Daoy (cell line): Measurements from ENCODE around the genes AKT3 and DESI2.

- RAMPAGE, long total RNA = no peak
Observed at GRCh38 chr1:242784019-242784664, 259.6 kb upstream of the PLD5 start.

DNA sequence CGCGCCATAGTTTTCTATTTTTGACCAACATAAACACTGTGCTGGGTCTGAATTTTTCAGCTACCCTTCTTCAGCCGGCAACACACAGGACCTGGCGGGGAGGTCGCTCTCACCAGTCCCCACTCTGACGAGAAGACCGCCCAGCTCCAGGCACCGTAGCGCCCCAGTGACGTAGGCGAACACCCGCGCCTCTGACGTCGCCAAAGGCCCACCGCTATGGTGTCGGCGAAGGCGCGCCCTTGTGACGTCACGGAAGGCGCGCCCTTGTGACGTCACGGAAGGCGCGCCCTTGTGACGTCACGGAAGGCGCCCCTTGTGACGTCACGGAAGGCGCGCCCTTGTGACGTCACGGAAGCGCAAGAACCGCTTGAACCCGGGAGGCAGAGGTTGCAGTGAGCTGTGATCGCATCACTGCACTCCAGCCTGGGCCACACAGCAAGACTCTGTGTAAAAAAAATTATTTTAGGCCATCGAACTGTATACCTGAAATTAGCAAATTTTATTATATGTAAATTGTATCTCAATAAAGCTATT lies 153.5 kb downstream of the CEP170 start:
- RAMPAGE, long total RNA = no peak

DNA sequence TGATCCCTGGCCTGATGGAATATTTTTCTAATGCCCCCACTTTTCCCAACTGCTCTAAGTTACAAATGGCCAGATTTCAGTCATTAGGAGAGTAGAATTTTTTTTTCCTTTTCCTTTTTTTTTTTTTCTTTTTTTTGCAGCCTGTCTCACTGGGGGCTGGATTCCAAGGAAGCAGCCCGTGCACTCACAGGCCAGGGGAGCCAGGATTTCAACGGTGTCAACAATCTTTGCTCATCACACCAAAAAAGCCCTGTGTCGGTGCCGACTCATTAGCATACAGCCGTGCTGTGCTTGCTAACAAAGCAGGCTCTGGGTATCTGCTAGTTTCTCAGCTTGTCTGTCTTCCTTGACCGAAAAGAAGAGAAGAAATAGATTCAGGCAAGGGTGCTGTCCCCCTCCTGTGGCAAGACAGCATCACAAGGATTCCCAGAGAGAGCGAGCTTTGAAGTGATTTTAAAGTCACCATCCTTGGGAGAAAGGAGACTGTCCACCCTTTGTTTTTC lies 214.6 kb downstream of the SDCCAG8 start:
- RAMPAGE, long total RNA = no peak

DNA sequence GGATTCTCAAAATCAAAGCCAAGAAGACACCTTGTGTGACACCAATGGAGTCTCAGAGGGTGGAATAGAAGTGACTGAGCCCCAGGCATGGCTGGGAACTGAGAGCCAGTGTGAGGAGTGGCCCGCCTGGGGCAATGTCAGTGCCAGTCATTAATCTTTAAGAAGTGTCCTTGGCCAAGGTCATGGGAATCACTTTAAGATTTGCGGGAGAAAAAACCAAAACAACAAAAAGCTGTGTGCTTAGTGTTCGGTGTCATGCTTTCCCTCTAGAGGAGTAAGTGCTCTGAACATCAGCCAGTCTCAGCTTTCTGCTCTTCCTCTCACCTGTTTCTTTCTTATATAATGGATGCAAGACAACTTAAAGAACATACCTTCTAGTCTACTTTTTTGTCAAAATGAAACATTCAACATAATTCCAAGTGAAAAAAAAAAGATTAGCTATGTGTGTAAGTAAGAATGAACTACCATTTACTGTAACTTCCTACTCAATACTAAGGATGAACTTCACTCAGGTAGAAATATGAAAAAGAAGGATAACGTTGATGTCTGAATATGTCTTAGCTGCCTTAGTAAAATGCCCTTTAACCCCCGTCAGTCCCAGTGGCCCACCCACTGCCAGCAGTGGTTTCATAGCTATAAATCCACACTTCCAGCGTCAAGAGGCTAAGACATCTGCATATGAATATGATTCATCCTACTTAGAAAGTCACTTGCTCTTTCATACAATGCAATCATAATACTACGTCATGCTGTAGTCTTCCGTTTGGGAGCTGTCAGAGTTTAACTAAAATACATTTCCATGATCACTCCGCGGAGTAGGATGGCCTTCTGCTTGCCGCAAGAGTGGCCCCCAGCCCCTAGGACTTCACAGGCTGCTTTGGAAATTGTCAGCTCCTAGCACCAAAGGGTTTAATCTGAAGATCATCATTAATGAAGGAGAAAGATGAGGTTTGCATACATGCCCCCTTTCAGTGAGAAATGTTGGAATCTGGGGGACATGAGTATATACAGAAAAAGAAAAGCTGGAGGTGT lies 247.2 kb downstream of the SDCCAG8 start:
- RAMPAGE, long total RNA = no peak

GRCh38 chr1:243731205-243731901 lies 118.7 kb downstream of the AKT3 start:
- RAMPAGE, long total RNA = no peak

GRCh38 chr1:243771295-243771929 lies 78.6 kb downstream of the AKT3 start:
- RAMPAGE, long total RNA = no peak

DNA sequence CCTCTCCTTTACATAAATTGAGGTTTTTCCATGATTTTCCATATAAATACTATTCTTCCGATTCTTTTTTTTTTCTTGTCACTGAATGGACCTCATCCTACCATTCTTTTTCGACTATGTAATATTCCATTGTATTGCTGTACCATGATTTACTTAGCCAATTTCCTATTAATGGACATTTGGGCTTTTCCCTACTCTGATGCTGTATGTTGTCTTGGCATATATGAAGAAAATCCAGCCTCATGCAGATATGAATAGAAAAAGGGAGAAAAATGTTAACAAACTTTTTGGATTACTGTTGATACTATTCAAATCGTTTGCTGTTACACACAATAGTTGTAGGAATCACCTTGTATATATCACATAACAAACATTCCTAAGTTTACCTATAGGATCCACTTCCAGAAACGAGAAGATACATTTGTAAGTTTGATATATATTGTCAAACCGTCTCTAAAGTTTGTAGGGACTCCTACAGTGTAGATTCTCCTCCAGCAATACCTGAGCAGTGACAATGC lies 71.1 kb downstream of the AKT3 start:
- RAMPAGE, long total RNA = no peak

GRCh38 chr1:243843070-243843572 lies 6.9 kb downstream of the AKT3 start:
- RAMPAGE, long total RNA = no peak

GRCh38 chr1:243850154-243850917 lies at the start of gene AKT3:
Gene AKT3 (minus strand): TSS chr1:243850243.
- RAMPAGE, long total RNA = no peak

GRCh38 chr1:244052056-244052465 lies 978 bp downstream of the ZBTB18 start:
- RAMPAGE, long total RNA = no peak

GRCh38 chr1:244067843-244068374 lies 16.8 kb downstream of the ZBTB18 start:
- RAMPAGE, long total RNA = no peak

DNA sequence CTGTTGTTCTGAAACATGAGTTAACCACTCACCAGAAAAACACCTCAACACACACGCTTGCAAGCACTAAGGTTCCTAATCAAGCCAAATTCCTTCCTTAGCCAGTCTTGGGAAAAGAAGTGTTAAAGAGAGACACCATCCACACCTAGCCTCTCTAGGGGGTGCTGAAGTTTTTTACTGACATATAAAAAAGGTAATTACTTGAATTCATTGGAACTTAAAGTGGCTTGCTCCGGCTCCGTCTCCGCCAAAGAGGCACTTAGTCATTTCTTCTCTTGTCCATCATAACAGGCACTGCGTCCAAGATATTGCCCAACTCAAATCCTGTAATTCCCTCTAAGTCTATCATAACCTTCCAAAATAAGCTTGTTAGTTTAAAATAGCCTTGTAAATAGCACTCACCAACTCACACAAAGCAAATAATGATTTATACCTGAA lies 141.0 kb upstream of the C1orf100 start:
- RAMPAGE, long total RNA = no peak

DNA sequence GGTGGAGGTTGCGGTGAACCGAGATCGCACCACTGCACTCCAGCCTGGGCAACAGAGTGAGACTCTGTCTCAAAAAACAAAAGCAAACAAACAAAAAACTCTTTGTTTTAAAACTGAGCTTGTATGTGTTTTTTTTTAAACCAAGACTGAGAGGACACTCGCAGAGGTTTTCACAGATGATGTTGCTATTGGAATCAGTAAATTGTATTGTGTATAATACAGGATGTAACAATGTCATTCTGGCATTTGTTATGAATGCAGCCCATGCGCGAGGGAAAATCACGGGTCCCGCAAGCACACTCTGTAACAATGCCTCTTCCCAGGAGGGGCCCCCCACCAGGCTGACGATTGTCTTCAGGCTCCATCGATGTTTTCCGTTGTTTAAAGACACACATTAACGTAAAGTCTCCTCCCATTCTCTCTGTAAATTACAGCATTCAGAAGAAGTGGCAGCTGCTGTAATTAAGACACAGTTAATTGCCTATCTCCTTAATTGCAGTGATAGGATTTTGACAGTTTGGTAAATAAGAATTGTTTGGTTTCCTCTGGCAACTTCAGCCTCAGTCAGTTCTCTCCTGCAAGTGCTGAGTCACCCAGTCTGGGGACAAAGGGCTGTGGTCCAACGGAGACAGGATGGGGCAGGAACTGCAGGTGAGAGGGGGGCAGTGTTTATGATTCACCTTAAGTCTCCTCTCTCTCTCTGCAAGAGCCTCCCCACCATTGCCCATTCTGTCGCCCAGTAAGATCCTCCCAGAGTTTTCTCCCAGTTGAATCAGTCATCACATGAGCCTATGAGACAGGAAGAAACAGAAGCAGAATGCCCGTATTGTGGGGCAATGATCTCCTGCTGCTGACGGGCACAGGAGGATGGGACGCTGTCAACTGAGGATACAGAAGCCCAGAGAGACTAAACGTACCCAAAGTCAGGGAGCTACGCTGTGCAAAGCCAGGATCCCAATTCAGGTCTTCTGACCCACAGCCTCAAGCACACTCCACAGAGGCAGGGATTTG lies 10.9 kb upstream of the C1orf100 start:
- RAMPAGE, long total RNA = no peak

- RAMPAGE, long total RNA = no peak
Observed at GRCh38 chr1:244401064-244401819, 48.8 kb downstream of the C1orf100 start.

DNA sequence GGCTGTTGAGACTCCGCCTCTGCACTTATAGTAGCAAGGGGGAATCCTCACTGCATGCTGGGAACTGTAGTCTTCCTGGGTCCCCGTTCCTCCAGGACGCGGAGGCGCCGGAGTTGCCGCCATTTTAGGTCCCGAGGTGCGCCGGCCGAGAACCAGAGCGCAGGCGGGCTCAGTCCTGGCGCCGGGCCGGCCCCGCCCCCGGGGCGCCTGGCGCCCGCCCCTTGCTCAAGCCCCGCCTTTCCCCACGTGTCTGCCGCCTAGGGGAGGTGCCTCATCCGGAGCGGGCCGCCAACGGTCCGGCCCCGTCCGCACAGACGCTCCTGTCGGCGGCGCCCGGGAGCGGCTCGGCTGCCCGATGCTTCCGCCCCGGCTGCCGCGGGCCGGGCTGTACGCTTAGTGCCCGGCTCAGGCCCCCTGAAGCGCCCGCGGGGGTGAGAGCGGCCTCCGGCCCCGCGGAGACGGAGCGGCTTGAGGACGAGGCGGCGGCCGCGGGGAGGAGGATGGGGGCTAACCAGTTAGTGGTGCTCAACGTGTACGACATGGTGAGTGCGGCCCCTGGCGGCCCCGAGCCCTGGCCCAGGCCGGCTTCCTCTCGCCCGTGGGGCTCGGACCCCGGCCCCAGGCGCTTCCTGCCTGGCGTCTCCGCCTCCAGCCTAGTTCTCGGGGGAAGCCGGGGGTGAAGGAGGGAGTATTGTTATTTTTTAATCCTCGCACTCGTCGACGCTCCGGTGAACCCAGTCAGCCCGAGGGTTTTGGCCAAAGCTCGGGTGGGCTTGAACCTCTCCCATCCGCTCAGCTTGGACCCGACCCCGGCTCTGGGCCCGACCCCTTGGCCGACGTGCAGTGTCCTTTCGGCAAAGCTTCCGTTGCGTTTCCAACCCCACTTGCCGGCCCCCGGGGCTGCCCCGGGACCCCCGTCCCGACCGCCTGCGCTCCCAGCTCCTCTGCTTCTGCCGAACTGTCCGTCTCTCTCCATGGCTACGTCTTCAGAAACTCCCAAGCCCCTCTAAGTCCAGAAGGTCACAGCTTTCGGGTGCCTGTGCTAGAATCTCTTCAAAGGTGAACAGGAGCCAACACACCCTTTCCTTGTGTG lies at the start of gene DESI2:
Gene DESI2, plus strand, starts transcription at position 313 of the 1,093 bp plus-strand sequence.
- RAMPAGE, long total RNA = no peak

- RAMPAGE, long total RNA = no peak
Observed at GRCh38 chr1:244833508-244834652, 1.6 kb upstream of the COX20 start.

DNA sequence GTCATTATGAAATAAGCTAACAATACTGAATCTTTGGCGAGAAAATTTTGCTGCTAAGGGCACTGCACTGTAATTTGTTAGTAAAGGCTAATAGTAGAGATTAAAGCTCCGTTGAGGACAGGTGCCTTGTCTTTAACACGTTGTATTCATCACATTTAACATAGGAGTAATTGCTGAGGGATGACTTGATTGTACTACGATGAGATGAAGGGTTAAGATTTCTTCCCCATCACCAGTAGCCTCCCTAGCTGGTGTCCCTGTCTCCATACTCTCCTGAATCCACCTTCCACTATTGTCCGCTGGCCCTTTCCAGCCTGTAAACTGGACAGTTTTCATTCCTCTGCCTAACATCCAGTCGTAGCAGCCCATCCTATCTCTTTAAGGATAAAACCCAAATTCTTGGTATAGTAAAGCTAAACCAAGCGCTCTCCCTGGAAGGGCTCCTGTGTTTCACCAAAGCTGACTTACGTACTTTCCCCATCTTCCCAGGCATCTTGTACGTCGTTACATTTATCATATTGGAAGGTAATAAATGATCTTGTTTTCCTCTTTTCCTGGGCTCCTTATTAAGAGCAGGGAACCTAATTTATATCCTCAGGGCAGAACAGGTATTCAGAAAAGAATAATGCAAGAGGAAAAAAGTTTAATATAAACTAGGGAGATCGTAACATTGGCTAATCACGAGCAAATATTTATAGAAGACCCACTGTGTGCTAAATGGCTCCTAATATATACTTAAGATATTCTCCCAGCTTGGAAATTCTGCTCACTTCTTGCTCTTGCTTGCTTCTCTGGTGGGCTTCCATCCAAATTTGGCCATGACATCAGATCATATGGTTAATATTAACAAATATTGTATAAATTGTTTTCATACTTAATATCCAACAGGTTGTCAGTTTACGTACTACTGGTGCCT lies 796 bp downstream of the COX20 start:
- RAMPAGE, long total RNA = no peak

GRCh38 chr1:244839717-244839903 lies 4.2 kb downstream of the COX20 start:
- RAMPAGE, long total RNA = no peak

DNA sequence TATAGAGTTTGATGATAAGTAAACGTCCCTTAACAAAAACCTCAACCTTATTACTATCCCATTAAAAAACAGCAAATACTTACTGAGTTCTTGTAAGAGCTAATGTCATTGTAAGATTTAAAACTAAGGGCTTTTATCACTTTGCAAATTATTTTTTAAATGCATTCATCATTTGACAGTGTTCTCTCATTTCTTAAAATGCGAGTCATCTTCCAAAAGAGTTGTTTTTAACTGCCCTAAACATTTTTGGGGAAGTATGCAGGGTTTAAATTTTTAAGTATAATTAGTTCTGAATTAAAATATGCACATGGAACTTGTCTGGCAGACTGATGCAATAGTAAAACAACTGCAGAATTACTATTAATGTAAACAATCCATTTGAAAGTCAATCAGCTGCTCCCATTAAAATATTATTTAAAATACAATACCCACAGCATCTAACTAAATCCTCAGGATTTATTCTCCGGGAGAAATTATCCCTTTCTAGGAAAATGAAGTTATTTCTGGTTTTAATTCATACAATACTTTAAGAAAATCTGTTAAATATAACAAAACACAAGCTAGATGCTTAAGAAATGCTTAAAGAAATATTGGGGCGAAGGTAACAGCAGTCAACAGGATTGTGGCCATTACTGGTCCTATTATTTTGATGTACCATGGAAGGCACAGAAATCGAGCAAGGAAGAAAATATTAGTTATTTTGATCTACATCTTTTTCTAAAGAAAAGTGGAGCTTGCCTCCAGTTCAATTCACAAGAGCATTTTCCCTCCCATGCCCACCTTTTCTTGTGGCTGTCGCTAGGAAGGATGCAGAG lies 8.2 kb downstream of the COX20 start:
- RAMPAGE, long total RNA = no peak

DNA sequence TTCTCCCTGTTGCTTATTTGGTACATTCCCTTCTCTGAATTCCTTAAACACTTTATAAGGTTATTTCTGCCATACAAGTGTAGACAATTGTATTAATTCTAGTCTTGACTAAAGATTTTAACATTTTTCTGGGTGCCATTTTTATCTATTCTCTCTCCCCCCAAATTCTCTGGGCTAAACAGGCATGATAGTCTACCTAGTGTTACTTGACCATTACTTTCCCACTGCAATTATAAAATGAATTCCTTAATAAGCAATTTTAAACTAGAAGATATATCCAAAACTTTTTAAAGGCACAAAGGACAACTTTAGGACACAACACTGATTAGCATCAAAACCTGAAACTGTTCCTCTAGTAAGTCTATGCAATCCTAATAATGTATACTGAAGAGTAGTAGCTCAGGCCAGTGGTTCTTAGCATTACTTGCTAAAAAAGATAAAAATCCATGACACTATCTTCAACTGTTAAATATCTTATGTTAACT lies 12.1 kb downstream of the HNRNPU start:
- RAMPAGE, long total RNA = no peak